ENCODE data around the gene PFN3.

DNA sequence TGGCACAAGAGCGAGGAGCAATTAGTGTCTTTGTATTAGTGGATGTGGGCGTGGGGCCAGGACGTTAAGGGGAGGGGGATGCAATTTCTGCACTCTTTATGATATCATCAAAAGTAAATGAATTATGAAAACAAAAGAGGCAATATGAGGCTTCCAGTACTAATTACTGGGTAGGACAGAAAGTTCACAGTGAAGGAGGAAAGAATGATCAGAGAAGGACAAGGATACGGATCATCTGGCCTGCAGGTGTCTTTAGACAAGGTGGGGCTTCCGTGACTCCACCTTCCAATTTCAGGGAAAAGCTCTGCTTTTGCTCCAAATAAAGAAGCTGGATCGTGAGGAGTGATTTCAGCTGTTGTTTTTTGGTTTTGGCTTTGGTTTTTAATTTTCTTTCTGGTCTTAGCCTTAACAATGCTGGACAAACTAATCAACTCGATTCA is 230.7 kb upstream of the MSX2 start:
- RRBS: no CpG with 5 or more reads among the region's 7 CpGs

- RRBS: no CpG with 5 or more reads among the region's 7 CpGs
These were observed 926 bp upstream of the SFXN1 start for GRCh38 chr5:175477325-175477943.

DNA sequence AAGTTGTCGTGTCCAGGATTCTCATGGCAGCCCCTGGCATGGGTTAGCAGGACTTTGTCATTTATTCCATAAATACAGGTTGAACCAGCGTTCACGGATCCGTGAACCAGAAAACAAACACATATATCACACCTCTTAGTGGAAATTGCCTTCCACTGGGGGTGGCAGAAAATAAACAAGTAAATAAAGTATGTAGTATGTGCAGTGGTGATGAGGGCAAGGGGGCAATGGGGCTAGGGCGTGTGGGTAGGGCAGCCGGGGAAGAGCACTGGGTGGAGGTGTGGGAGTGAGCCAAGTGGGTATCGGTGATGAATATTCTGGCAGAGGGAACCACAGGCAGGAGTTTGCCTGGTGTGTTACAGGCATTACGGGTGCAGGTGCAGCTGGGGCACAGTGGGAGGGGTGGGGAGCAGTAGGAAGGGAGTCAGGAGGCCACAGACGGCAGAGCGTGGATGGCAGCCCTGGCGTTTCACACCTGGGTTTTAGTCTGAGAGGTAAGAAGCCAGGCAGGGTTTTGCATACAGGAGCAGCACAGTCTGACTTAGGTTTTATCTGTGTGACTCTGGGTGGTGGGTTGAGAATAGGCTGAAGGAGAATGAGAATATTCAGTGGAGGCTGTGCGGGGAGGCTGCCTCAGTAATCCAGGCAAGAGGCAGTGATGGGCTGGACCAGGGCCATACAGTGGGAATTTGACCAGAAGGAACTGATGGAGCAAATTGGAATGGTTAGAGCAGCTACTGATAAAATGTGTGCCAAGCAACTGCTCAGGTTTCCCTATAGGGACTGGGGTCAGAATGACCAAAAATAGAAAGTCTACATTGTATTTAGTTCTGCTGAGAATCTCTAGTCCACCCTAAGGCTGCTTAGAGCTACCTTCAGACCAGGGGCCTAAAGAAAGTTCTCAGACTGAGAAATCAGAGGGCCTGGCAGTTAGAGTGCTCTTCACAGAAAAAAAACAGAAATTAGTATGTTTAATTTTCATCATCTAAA is 35.5 kb downstream of the SFXN1 start:
- RRBS: no CpG with 5 or more reads among the region's 12 CpGs

DNA sequence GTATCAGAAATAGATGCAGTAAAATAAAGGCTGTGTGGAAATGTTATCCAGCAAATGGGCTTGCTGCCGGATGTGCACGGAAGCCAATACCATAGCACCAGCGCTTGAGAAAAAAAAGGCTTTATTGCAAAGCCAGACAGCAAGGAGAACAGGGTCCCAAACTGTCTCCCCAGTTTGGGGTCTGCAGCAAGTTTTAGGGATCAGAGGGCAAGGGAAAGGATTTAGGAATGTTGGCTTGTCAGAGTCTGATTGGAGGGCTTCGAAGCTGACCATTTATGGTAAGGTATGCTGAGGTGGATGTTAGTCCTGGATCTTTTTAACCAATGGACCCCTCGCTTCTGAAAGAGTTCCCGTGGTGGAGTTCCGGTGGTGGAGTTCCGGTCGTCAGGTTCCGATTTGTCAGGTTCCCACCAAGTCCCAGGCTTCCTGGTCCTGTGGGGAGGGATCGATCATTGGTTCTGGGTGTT is 70.4 kb downstream of the SFXN1 start:
- RRBS: no CpG with 5 or more reads among the region's 11 CpGs

DNA sequence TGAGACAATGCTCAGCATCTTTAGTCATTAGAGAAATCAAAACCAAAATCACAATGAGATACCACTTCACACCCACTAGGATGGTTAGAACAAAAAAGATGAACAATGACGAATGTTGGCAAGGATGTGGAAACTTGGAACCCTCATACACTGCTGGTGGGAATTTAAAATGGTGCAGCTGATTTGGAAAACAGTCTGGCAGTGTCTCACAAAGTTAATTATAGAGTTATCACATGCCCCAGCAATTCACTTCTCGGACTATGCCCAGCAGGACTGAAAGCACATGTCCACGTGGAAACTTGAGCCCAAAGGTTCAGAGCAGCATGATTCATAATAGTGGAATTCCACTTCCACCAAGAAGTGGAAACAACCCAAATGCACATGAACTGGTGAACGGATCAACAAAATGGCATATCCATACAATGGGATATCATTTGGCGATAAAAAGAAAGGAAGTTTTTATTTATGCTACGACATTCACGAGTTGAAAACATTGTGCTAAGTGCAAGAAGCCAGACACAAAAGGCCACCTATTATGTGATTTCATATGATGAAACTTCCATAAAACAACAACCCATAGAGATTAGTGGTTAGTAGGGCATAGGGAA is 84.9 kb upstream of the HRH2 start:
- RRBS: no CpG with 5 or more reads among the region's 7 CpGs

DNA sequence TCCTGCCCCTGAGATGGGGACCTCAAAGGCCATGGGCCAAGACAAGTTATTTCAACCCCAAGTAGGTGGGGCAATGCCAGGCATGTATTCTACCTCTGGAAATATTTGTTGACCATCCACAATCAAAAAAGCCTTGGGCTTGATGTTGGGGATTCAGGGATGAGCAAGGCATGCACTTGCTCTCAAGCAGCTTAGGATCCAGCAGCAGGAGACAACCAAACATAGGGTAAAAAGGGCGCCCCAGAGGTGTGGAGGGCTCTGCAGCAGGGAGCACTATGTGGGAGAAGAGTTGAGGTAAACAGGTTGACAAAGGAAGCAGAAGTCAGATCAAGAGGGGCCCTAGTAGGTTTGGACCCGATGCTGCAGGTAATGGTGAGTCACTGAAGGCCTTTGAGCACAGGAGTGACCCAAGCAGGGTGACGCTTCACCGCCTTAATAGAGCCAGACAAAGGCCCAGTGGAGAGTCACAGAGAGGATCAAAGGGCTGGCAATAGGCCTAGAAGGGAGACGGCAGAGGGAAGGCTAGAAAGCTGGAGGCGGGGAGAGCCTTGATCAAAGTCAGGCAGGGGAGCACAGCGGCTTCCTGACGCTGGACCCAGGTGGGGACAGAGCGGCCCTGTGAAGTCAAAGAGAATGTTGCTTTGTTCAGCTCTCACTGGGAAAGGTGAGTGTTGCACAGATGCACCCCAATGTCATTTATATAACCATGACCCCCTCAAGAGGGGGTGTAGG is 10.1 kb upstream of the CPLX2 start:
- RRBS: no CpG with 5 or more reads among the region's 9 CpGs

DNA sequence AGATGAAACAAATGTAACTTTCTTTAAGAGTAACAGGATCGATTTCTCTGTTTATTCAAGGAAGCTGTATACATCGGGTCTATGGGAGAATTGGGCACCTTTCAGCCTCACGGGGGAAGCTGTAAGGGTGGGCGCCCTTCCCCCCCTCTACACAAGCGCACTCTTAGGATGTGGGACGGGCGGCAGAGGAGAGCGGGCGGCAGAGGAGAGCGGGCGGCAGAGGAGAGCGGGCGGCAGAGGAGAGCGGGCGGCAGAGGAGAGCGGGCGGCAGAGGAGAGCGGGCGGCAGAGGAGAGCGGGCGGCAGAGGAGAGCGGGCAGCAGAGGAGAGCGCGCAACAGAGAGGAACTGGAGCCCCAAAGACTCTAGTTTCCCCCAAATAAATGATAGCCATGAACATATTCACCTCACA is 104.2 kb upstream of the SIMC1 start:
- RRBS: no CpG with 5 or more reads among the region's 24 CpGs

DNA sequence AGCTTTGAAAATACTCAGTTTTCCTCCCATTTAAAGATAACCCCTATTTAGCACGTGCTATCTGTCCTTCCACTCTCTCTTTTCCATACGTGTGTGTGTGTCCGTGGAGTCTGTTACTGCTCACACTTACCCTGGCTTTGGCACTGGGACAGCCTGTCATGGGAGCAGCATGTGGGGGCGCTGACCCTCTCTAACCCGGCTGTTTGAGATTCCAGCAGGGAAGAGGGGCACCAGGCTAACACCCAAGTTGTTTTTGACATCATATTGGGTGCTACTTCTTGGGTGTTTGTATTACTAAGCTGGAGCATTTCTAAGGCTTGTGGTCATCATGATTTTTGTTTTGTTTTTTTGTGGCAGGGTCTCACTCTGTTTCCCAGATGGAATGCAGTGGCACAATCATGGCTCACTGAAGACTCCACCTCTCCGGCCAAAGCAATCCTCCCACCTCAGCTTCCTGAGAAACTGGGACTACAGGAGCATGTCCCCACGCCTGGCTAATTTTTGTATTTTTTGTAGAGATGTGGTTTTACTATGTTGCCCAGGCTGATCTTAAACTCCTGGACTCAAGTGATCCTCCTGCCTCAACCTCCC is 56.9 kb upstream of the SIMC1 start:
- RRBS: no CpG with 5 or more reads among the region's 7 CpGs

DNA sequence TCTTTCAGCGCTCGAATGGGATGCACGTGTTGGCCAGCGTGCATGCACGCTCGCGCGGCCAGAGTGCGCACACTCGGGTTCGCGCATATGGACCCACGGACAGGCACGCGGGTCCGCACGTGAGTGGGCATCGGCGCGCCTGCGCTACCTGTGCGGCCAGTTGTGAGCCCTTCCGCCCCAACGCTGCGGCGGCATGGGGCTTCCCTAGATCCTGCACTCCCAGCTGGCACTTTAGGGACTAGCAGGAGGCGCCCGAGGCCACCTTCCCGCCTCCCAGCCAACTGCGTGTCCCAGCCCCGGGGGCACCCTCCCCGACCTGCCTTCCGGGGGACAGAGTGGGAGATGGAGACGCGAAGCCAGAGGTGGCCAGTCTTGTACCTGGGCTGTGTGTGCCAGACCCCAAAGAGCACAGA is 9.8 kb upstream of the GPRIN1 start:
- RRBS: no CpG with 5 or more reads among the region's 35 CpGs

DNA sequence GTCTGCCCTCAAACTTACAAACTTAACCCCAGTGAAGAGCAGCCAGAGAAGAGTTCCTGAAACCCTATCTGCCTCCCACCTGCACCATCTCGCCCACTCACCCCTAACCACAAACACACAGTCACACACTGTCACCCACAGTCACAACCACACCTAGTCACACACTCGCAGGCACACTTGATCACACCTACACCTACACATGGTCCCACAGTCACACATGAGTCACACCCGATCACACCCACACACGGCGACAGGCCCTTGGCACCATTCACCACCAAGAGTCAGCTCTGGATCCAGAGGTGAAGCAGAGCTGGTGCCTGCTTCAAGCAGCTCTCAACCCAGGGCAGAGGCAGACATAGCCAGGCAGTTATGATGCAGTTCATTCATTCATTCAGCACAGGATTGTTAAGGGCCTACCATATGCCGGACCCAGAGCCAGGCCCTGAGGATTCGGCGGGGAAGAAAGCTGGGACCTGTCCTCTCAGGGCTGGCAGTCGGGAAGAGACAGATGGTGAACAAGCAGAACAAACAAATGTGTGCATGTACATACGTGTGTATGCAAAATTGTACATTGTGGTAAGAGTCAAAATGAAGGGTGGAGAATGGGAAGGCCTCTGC is 6.2 kb downstream of the TSPAN17 start:
- RRBS: no CpG with 5 or more reads among the region's 10 CpGs

DNA sequence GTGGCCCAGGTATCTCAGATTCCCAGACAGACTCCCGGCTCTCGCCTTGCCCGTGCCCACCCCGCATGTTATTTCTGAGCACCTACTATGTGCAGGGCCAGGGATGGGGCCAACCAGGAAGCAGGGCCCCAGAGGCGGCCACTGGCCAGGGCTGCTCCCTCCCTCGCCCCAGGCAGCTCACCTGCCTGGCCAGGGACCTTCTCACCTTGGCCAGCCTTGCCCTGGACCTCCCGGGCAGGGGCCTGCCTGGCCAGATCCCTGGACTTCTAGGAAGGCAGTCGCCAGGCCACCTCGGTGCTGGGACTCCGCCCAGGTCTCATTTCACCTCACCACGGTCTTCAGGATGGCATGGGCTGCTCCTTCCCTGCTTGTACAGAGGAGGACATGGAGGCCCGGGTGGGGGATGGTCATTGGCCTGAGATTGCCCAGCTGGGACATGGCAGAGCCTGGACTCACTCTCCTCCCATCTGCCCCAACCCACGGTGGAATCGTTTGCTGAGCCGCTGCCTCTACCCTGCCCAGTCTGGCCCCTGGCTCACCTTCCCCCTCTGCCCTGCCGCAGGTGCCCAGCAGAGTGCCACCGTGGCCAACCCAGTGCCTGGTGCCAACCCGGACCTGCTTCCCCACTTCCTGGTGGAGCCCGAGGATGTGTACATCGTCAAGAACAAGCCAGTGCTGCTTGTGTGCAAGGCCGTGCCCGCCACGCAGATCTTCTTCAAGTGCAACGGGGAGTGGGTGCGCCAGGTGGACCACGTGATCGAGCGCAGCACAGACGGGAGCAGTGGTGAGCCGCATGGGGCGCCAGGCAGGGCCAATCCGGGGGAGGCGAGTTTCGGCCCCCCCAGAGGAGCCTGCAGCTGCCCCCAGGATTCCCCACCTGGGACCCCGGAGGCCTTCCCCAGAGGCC is 36.8 kb downstream of the HK3 start:
- RRBS: 29% methylated on average over 4 of the region's 35 CpGs

DNA sequence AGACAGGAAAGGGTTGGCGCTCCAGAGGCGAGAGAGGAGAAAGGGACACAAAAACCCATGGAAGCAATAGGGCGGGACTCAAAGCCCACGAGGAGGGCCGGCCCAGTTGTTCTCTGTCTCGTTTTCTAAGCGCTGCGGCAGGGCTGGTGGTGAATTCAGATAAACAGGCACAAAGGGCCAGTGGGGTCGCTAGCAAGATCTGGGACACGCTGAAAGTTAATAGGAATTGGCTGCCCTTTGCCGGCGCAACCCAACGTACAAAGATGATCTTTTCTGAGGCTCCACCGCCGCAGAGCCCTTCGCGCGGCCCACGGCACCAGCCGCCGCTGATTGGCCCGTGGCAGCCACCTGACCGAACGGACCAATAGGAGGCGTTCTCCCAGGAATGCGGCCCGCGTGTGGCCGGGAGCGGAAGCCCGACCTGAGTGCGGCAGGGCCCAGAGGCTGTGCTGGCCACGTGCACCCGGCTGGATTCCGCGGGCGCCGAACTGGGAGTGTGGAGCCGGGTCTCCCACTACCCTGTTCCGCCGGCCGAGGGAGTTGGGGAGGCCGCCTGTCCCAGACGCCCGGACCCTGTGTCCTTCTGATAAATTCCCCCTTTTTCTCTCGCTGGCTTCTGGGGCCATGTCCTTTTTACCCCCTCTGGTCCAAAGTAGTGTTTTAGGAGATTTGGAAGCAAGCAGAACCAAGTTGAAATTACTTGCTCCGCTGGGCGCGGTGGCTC is 16.8 kb upstream of the NSD1 start:
- RRBS: 25% methylated on average over 15 of the region's 49 CpGs

- RRBS: no CpG with 5 or more reads among the region's 6 CpGs
These were observed 9.2 kb upstream of the NSD1 start for GRCh38 chr5:177124269-177124853.

DNA sequence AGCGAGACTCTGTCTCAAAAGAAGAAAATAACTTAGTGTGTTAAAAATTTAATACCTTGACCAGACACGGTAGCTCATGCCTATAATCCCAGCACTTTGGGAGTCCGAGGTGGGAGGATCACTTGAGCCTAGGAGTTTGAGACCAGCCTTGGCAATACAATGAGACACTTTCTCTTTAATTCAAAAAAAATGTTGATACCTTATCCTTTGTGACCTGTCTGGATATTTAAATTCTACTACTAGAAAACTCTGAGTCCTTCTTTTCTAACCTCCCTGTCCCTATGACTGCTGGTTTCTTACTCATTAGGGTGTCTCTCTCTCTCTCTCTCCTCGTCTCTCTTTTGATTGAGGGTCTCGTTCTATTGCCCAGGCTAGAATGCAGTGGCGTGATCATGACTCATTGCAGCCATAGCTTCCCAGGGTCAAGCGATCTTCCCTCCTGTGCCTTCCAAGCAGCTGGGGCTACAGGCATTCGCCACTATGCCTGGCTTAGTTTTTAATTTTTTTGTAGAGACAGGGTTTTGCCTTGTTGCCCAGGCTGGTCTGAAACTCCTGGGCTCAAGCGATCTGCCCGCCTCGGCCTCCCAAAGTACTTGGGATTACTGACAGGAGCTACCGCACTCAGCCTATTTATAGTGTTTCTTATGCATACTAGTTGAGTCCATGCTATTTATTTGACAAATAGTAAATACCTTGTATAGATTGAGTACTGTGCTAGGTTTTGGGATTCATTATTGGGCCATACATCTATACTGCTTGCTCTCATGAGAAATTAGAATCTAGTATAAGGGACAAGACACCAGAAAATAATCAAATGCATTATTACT is 61.8 kb downstream of the NSD1 start:
- RRBS: no CpG with 5 or more reads among the region's 12 CpGs

- RRBS: 4% methylated on average over 6 of the region's 51 CpGs
These were observed at the start of gene PFN3 for GRCh38 chr5:177400419-177400929. Gene PFN3, minus strand, starts transcription at chr5:177400661.

DNA sequence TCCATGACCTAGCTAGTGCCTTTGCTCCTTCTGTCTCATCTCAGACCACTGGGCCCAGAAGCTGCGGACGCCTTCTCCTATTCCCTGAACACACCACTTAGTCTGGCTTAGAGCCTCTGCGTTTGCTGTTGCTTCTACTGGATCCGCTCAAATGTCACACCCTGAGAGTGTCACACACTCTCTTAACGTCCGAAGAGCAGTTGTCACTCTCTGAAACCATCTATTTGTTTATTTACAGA is 1.3 kb upstream of the GRK6 start:
- RRBS: no CpG with 5 or more reads among the region's 6 CpGs

DNA sequence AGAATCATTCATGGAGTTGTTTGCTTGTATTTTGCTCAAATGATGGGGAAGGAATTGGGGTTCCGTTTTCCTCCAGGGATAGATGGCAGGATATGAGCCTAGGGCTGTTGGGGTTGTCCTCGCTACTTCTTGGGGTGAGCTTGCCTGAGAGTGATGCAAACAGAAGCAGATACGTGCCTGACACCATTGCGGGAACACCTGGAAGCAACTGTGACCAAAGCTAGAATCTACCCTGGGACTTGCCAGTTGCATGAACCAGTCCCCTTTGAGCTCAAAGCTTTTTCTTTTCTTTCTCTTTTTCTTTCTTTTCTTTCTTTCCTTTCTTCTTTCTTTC is 1.2 kb upstream of the PRR7 start:
- RRBS: no CpG with 5 or more reads among the region's 4 CpGs

- RRBS: 90% methylated on average over 6 of the region's 11 CpGs
These were observed 7.1 kb downstream of the PDLIM7 start for GRCh38 chr5:177490274-177490655.

GRCh38 chr5:177491302-177491883 is 6.0 kb downstream of the PDLIM7 start:
- RRBS: 69% methylated on average over 3 of the region's 38 CpGs

GRCh38 chr5:177497198-177497514 is 248 bp downstream of the PDLIM7 start:
- RRBS: under 1% methylated on average over 15 of the region's 26 CpGs

All from skeletal muscle cell (primary cell).